Measurements from ENCODE around the gene DERL3.

- PRO-cap, result no peak
These were observed 3.6 kb downstream of the RSPH14 start for GRCh38 chr22:23137822-23138874.

- PRO-cap, result no peak
These were observed 84.8 kb downstream of the BCR start for GRCh38 chr22:23265103-23265534.

GRCh38 chr22:23285618-23286074 is 105.3 kb downstream of the BCR start:
- PRO-cap, result no peak

DNA sequence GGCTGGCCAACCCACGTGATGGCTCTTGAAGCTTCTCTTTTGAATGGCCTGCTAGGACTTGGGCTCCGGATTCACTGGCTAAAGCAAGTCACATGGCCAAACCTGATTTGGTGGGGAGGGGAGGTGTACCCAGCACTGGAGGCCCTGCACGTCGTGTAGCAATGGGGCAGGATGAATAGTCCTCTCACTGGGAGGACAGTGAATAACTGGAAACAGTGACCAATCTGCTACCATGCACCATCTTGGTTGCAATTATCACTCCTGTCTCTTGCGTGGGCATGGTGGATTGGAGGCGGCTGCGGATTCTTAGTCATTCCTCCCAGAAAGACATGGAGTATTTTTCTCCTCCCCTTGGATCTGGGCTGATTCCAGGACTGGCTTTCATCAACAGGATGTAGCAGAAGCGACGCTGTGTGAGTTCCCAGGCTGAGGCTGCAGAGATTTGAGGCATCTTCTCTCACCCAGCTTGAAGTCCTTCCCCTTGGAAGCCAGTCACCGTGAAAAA is 70.5 kb downstream of the IGLL1 start:
- PRO-cap, result no peak

DNA sequence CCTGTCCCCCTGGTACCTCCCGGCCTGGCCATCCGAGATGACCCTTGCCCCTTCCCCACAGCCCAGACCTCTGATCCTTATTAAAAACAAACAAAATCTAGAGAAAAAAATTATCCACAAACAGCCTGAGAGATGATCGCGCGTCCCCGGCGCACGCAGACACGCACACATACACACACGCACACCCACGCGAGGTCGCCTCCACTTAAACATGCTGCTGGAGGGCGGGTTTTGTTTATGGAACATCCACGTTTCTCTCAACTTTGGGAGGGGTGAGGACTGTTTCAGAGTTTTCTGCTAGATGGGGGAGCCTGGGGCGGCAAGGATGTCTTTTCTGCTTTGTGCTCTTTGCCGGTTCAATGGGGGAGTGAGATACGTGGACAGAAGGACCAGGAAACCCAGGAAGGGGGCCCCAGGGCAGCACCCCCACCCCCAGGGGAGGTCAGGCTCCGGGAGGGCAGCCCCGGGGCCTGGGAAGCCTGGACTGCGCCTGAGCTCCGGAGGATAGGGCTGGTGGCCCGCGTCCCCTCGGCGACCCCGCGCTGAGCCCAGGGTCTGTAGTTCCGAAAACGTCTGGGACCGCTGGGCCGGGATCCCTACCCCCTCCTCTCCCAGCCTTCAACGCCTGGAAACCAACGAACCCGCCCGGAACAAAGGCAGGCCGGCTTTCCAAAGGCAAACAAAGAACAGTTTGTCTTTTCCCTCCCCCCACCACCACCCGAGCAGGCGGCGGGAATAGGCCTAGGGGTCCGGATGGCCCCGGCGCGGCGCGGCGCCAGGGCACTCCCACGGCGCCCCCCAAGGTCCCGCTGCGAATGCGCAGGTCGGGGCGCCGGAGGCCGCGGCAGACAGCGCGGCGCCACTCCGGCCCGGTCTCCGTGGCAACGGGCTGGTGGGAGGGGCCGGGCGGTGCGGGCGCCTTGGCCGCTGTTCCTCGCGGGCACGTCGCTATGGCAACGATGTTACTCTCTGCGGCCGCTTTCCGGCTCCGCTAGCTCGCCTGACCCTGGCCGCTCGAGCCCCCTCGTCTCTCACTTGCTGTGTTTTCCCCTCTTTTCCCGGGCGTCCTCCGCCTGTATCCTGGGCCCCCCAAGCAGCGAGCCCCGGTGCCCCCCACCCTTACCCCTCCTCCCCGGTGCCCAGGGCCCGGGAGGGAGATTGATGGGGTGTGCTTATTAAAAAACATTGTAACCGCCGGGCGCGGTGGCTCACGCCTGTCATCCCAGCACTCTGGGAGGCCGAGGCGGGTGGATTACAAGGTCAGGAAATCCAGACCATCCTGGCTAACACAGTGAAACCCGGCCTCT is 58.5 kb downstream of the IGLL1 start:
- PRO-cap, result no peak

GRCh38 chr22:23526487-23526990 is 53.6 kb downstream of the IGLL1 start:
- PRO-cap, result no peak

DNA sequence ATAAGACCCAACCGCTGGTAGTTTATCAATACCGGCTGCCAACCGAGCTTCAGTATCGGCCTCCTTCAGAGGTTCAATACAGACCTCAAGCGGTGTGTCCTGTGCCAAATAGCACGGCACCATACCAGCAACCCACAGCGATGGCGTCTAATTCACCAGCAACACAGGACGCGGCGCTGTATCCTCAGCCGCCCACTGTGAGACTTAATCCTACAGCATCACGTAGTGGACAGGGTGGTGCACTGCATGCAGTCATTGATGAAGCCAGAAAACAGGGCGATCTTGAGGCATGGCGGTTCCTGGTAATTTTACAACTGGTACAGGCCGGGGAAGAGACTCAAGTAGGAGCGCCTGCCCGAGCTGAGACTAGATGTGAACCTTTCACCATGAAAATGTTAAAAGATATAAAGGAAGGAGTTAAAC is 40.5 kb downstream of the IGLL1 start:
- PRO-cap, result no peak

DNA sequence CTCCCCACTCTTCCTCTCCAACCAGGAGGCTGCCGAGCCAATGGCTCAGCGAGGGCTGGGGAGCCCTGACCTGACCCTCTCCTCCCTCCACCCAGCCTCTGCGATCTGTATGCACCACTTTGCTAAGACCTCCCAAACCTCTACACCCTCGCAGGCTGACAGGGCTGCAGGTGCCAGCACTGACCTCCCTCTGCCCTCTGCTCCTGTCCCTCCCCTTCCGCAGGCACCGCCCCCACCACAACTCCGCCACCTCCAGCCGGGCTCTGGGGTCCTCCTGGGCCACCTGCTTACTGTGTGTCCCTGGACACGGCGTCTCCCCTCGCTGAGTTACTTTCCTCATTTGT is 14.5 kb downstream of the IGLL1 start:
- PRO-cap, result no peak

GRCh38 chr22:23640770-23641470 is 8.8 kb upstream of the DRICH1 start:
- PRO-cap, result no peak

GRCh38 chr22:23768280-23768899 is 618 bp upstream of the CHCHD10 start:
- PRO-cap, result no peak

DNA sequence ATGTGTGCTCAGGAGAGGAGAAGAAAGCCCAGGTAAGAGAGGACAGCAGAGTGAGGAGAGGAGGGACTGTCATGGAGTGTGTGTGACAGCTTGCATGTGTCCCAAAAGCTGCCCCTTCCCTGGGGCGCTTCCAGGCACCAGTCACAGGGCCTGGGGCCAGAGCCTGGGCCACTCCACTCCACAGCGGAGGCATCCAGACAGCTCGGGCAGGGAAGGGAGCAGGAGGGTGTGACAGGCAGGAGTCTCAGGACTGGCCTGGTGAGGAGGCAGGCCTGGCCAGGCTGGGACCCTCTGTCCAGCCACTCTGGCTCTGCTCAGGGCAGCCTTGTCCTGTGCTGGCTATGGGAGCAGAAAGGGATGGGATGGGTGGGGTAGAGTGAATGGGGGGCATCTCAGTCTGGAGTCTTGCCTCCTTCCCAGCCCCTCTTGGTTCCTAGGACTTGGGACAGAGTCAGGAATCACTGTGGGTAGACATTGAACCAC is 1.0 kb downstream of the MMP11 start:
- PRO-cap, result no peak

DNA sequence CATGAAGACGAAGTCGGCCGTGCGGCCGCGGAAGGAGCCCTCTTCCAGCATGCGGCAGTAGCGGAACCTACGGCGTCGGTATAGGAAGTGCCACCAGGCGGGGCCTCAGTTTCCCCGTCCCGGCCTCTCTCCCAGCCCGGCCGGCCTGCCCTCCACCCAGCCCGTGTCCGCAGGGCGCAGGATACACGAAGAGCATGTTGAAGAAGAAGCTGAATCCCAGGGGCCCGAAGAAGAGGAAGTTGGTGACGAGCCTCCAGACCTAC is 496 bp downstream of the DERL3 start:
- PRO-cap, result no peak

GRCh38 chr22:23838642-23839624 is at the start of gene DERL3:
Gene DERL3 (minus strand): TSS chr22:23839006.
- PRO-cap, result bidirectional peak, plus-strand start at chr22:23839213, minus-strand start at chr22:23839004; unidirectional peak, plus-strand start at chr22:23839381; unidirectional peak, plus-strand start at chr22:23839431; unidirectional peak, plus-strand start at chr22:23839446

DNA sequence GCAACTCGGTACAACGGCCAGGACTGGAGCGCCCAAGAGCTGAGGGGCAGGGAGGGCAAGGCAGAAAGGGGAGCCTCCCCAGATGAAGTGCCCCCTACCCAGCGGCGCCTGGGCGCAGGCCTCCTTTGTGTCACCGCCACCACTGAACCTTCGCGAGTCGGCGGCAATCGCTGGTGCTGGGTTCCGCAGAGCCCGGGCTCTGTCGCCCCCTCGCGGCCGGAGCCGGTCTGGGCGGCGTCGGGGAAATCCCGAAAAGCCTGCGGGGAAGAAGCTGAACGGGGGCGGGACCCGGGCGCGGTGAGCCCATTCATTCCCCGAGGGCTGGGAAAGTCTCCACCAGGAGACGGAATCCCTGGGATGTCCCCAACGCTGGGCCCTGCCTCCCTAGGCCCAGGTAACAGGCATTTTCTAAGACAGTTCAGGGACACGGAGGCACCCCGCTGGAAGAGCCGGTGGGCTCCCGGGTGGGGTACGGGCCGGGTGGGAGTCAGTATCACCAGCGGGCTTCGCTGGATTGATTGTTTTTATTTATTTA is 8.1 kb upstream of the SLC2A11 start:
- PRO-cap, result no peak

- PRO-cap, result no peak
These were observed 676 bp upstream of the MIF start for GRCh38 chr22:23893568-23893846.

DNA sequence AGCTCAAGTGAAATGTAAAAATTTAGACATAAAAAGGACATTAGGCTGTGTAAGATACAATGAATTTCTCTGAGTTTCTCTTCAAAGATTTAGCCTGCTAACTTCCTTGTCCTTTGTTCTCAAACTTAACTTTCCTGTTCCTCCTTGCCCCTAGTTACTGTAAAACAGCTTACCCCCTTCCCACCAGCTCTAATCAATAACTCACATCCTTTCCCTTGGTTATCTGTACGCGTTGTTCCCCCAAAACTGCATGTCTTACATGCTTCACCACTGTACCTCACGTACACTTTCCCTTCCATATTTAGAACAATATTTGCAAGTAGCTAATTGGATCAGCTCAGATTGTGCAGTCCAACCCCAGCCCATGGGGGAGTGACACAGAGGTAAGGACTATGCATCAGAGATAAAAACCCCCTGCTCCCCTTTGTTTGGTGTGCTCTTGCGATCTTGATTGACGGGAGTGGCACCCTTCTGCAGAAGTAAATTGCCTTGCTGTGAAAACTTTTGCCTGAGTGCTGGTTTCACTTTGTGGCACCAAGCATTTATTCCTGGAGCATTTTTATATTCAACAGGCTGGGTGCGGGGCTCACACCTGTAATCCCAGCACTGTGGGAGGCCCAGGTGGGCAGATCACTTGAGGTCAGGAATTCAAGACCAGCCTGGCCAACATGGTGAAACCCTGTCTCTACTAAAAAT is 30.9 kb downstream of the MIF start:
- PRO-cap, result no peak

GRCh38 chr22:23969745-23970535 is 3.3 kb downstream of the DDTL start:
- PRO-cap, result no peak

- PRO-cap, result bidirectional peak, plus-strand start at chr22:24154258, minus-strand start at chr22:24154204
These were observed 27.2 kb upstream of the SUSD2 start for GRCh38 chr22:24154033-24154474.

- PRO-cap, result no peak
These were observed 16.3 kb upstream of the SUSD2 start for GRCh38 chr22:24165003-24165412.

DNA sequence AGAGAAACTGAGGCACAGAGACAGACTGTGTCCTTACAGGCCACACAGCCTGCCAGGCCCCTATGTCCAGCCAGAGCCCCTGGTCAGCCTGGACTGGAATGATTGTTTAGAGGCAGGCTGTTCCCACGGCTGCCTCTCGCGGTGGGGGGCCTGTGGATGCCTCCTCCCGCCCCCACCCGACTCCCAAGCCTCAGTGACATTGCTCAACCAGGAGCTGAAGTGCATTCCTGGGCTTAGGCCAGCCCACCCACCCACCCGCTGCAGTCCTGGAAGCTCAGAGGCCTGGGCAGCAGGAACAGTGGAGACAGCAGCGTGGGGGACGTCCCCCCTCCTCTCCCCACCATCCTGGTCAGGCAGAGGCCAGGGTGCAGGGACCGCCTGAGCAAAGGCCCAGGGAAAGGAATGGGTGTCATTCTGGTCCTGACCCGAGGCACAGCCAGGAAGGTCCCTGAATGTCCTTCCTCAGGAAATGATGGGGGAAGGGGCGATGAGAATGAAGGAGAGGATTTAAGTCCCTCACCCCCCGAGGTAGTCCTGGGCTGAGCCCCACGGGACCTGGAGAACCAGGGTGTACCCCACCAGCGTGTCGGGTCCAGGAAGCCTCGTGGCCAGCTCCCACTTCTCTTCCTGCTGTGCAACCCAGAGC is 1.4 kb upstream of the GGT5 start:
- PRO-cap, result bidirectional peak, plus-strand start at position 263 of the sequence, minus-strand start at position 95 of the sequence